Measurements from ENCODE around the genes METRN and UBE2I.

GRCh38 chr16:649507-649933, 355 bp downstream of the WDR90 start:
- PRO-cap, 2 experiments, result no peak in any of the 2 experiments

- PRO-cap, 2 experiments, result no peak in any of the 2 experiments
These were observed 5.4 kb upstream of the RHOT2 start for GRCh38 chr16:662434-662962.

GRCh38 chr16:680932-681287, 700 bp downstream of the STUB1 start:
- PRO-cap, 2 experiments, result no peak in any of the 2 experiments

GRCh38 chr16:682273-682792, 1.8 kb downstream of the JMJD8 start:
- PRO-cap, 2 experiments, result no peak in any of the 2 experiments

DNA sequence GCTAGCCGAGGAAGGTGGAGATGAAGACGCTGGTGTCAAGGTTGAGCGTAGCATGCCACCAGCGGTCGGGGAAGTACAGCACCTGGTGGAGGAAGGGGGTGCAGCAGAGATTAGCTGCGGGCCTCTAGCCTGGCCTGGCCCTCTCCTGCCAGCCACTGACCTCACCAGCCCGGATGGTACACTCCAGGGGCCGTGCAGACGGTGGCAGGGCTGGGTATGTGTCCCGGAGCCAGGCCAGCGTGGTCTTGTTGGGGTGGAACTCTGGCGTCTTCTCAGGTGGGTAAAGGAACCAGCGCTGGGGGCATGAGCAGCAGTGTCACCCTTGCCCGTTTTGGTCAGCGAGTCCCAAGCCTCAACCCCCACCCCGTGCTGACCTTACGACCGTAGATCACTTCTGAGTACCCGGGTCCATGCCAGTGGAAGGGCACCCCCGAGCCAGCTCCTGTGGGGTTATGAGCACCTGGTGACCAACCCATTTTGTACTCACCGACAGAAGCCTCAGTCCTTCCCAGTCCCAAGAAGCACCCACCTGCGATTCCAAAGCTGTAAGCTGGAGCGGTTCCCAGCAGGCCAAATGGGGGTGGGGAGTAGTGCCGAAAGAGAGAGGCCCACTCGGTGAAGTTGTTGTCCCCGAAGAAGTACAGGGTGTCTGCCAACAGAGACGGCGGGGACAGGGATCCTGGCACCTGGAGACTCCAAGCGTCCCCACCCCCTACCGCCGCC, 1.2 kb downstream of the JMJD8 start:
- PRO-cap, 2 experiments, result no peak in any of the 2 experiments

GRCh38 chr16:683516-684000, 576 bp downstream of the JMJD8 start:
- PRO-cap, 2 experiments, result no peak in any of the 2 experiments

GRCh38 chr16:706211-706870, 740 bp upstream of the FBXL16 start:
- PRO-cap, 2 experiments, result no peak in any of the 2 experiments

DNA sequence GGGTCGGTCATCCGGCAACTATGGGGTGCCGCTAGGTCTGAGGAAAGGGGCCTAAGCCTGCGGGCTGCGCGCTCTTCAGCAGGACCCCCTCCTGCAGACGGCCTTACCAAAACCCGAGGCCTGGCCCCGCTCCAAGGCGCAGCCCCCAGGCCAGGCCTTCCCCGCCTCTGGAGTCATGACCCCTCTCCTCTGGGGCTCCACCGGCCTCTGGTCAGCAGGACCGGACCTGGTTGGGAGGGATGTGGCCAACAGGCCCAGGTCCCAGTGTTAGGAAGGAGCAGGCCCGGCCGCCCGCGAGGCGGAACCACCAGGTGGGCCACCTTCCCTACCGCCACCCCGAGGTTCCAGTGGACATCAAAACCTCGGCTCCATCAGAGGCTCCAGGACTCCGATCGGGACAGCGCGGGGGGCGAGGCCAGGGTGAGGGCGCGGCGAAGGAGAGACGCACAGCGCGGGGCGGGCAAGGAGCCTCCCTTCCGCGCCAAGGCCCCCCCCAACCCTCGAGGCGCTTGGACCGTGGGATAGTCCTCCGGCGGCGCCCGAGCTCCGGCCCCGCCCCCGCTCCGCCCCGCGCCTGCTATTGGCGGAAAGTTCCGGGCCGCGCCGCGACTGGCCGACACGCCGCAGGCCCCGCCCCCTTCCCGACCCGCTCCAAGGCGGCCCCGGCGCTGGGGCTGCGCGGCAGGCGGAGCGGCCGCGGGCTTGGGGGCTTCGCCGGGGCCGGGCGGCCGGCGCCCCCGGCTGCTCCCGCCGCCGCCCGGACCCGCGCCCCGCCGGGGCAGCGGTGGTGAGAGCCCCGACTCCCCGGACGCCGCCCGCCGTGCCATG, at the start of gene METRN:
Gene METRN, plus strand, starts transcription at position 654 of the 828 bp plus-strand sequence.
- PRO-cap, 2 experiments, result no peak in any of the 2 experiments

DNA sequence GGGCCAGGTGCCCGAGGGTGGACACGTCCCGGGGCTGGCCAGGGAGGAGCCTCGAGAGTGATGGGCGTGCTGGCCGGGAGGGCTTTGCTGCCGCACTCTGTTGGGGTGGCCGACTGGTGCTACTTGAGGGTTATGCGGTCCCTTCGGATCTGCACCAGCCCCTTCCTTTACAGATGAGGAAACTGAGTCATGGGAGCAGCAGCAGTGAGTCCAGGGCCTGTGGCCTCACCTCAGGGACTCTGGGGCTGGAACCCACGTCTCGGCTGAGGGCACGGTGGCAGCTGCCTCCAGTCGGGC, 4.1 kb downstream of the RPUSD1 start:
- PRO-cap, 2 experiments, result no peak in any of the 2 experiments

DNA sequence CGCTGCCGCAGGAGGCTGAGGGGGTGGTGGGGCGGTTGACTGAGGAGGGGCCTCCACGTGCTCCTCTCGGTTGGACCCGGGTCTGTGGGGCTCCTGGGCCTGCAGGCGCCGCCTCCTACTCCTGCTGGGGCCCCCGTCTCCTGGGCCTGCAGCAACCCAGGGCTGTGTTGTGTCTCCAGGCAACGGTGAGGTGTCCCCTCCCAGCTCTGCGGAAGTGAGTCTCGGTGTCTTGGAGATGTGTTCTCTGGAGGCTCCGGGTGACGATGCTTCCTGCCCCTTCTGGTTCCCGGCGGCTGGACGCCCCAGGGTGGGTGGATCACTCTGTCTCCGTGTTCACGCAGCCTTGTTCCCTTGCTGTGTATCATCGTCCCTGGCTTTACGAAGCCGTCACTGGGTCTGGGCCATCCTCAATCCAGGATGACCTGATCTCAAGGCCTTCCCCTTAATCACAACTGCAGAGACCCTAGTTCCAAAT, 41.7 kb upstream of the GNG13 start:
- PRO-cap, 2 experiments, result no peak in any of the 2 experiments

DNA sequence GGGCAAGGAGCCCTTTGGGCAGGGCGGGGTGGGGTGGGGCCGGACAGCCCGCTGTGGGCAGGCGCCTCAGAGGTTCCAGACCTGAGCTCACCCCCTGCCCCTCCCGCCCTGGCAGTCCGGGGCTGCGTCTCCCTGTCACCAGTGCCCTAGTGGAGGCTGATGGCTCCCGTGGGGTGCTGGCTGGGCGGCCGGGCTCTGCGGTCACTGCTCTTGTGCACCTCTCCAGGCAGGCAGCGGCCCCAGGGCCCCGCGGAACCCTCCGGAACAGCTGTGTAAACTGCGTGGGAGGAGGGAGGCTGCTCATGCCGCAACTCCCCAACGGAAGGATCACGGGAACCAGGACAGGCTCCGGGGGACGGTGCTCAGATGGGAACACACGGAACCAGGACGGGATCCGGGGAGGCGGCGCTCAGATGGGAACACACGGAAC, 73.8 kb upstream of the GNG13 start:
- PRO-cap, 2 experiments, result no peak in any of the 2 experiments

GRCh38 chr16:1003929-1004512, 22.5 kb downstream of the SOX8 start:
- PRO-cap, 2 experiments, result no peak in any of the 2 experiments

DNA sequence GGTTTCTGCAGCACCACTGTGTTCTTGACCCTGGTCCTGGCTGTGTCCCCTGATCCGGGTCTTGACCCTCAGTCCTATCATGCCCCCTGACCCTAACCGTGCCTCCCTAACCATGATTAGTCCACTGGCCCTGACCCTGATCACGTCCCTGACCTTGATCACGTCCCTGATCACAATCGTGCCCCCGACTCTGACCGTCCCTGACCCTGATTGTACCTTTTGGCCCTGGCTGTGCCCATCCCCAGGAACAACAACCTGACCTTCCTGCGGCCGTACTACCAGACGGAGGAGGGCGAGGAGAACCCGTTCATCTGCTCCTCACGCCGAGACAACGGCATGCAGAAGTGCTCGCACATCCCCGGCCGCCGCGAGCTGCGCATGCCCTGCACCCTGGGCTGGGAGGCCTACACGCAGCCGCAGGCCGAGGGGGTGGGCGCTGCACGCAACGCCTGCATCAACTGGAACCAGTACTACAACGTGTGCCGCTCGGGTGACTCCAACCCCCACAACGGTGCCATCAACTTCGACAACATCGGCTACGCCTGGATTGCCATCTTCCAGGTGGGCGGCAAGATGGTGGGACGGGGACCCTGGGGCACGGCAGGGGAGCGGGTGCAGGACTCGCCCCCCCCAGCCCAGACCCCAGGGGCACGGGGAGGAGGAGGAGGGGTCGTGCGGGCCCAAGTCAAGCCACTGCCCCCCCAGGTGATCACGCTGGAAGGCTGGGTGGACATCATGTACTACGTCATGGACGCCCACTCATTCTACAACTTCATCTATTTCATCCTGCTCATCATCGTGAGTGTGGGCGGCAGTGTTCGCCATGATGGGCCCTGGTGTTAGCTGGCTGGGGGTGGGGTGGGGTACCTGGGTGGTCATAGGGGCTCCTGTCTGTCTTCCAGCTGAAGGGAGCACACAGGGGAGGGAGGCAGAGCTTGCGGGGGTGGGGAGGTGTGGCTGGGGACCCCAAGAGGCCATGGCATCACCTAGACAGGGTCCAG, 24.8 kb downstream of the TPSG1 start:
- PRO-cap, 2 experiments, result no peak in any of the 2 experiments

GRCh38 chr16:1223282-1223948, 1.7 kb downstream of the TPSG1 start:
- PRO-cap, 2 experiments, result no peak in any of the 2 experiments

DNA sequence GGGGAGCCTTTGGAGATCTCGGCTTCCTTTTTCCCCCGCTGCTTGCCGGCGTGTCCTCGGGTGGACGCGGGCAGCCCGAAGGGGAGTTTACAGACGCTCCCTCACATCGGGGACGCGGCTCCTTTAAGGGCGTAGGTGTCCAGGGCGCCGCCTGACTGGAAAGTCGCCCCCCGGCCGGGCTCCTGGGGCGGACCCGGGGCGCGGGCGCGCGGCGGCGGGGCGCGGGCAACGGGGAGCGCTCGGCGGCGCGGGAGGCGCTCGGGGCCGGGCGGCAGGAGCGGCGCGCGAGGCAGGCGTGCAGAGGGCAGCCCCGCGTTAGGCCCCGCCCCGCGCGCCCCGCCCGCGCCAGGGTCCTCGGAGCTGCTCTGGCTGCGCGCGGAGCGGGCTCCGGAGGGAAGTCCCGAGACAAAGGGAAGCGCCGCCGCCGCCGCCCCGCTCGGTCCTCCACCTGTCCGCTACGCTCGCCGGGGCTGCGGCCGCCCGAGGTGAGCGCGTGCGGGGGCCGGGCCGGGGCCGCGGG, at the start of gene UBE2I:
Gene UBE2I, plus strand, starts transcription at position 348 of the 520 bp plus-strand sequence.
- PRO-cap, 2 experiments, result peak in 2 of 2 experiments; most common plus-strand start position 408 of the sequence (in 2); most common minus-strand start position 89 of the sequence (in 1)

DNA sequence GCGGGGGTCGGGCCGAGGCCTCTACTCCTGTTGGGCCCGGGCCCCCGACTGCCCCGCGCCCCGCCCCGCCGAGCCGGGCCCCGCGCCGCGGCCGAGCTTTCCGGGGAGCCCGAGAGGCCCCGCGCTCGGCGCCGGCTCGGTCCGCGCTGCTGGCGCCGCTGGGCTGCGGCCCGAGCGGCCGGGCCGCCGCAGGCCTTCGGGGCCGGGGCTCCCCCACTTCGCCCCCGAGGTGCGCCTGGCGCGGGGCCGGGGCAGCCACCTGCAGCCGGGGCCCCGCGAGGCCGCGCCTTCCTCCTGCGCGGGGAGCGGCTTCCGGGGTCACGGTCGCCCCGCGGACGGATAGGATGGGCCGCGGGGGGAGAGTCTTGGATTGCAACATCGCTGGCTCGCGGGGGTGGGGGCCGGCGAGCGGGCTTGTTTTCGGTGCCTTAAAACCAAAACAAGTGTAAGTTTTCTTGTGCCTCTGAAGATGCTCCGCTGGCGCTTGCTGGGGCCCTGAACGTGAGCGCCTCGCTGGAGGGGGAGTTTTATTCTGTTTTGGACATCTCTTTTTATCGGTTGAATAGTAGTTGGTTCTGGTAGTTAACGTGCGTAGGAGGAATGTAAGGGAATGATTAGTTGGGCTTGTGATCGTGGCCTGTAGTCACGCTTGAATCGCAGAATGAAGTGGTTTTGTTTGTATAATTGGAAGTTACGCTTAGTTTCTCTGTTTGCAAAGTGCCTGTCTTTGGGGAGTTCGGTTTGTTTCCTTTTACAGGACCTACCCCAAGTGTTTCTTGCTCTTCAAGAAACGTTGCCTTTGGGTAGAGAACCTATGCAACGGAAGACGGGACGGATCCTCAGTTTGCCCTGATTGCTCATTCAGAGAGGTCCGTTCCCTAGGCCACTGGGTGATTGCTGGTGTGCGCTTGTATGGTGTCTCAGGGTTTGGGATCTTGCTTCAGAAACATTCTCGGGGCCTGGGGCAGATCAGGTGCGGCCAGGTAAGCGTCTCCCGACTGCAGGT, 676 bp downstream of the UBE2I start:
- PRO-cap, 2 experiments, result no peak in any of the 2 experiments

GRCh38 chr16:1311647-1312479, 2.4 kb downstream of the UBE2I start:
- PRO-cap, 2 experiments, result no peak in any of the 2 experiments

GRCh38 chr16:1327403-1327944, 6.0 kb upstream of the BAIAP3 start:
- PRO-cap, 2 experiments, result no peak in any of the 2 experiments

DNA sequence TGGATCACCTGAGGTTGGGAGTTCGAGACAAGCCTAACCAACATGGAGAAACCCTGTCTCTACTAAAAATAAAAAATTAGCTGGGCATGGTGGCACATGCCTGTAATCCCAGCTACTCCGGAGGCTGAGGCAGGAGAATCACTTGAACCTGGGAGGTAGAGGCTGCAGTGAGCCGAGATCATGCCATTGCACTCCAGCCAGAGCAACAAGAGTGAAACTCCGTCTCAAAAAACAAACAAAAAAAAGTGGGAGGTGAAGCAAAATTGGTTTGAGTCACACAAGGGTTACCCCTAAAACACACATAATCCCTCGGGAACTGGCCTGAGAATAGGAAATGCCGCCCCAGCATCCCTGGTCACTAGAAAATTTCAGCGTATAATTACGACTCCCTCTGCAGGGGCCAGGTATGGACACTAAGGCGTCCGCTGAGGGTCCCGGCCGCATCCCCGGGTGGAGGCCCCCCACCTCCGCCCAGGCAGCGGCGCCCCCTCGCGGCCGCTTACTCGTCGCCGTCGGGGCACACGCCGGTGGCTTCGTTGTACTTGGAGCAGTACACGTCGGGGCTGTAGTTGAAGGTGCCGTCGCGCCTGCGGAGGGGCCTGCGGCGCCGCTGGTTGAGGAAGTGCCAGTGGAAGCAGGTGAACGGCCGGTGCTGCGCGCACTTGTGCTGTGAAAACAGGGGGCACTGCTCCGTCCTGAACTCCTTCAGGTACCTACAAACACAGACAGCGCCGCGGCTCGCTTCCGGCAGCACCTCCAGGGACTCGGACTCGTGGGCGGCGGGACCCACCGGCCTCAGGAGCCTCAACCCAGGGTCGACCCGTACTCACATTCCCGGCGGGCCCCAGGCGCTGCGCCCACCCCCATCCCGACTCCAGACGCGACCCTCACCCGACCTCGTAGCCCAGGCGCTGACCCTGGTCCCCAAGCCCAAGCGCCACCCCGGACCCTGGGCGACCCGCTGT, 879 bp downstream of the UNKL start:
- PRO-cap, 2 experiments, result peak in 2 of 2 experiments; most common plus-strand start position 550 of the sequence (in 2)

DNA sequence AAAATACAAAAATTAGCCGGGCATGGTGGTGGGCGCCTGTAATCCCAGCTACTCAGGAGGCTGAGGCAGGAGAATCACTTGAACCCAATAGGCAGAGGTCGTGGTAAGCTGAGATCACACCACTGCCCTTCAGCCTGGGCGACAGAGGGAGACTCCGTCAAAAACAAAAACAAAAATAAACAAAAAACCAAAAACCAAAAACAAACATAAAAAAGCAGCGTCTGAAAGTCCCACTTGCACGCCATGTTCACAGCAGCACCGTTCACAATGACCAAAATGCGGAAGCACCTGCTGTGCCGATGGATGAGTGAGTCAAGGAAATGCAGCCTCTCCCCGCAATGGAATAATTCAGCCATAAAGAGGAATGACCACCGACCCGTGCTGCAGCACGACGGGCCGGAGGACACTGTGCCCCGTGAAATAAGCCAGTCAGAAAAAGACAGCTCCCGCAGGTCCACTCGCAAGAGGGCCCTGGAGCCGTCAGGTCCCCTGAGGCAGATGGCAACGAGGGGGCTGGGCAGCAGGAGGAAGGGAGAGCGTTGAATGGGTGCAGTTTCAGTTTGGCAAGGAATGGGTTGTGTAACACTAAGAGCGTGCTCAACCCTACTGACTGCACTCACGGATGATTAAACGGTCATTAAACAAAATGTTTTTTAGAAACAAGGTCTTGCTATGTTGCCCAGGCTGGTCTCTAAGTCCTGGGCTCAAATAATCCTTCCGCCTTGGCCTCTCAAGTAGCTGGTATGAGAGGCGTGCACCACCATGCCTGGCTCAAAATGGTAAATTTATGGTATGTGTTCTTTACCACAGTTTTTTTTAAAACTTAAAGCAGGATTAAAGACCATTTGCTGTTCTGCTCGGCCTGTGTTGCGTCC, 5.1 kb downstream of the CLCN7 start:
- PRO-cap, 2 experiments, result peak in 2 of 2 experiments; most common plus-strand start position 357 of the sequence (in 2); most common minus-strand start position 269 of the sequence (in 2)